Fibroblast of villous mesenchyme (primary cell): ENCODE results near the genes ANKFN1 and TRIM25.

DNA sequence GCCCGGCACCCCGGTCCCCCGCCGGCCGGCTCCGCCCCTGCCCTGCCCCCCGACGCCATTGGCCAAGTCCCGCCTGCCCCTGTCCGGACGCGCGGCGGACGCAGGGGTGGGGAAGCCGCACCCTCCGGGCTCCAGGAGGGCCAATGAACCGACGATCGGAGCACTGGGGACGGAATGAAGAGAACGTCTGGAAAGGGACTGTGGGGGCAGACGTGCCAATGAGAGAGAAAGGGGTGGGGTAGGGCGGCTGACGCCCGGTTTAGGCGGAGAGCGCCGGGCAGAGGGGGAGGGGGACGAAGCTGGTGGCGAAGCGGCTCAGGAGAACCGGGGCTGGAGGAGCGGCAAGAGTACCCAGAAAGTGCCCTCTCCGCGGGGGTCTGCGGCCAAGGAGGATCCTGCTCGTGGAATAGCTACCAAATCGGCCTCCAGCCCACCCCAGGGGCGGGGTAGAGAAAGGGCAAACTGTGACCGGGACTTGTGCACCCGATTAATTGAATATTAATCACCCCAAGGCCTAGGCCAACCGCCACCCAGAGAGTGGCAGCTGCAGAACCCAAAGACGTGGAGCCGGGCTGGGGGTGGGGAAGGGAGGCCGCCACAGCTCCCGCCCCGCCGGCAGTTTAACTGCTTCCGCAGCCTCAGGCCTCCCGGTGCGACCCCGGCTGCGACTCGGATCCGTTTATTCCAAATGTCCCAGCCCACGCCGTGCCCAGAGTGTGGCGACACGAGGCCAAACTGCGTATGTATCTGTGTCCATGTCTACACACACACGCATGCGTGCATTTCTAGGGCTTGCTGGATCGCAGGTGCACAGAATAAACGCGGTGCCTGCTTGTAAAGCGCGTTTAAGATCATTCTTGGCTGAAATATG lies 560 bp upstream of the TOB1 start:
- CAGE, long polyA plus RNA: no peak

GRCh38 chr17:50909749-50910807 lies 43.9 kb upstream of the TOB1 start:
- CAGE, long polyA plus RNA: no peak

- CAGE, long polyA plus RNA: no peak
These were observed 90.9 kb downstream of the SPAG9 start for GRCh38 chr17:51029624-51030289.

DNA sequence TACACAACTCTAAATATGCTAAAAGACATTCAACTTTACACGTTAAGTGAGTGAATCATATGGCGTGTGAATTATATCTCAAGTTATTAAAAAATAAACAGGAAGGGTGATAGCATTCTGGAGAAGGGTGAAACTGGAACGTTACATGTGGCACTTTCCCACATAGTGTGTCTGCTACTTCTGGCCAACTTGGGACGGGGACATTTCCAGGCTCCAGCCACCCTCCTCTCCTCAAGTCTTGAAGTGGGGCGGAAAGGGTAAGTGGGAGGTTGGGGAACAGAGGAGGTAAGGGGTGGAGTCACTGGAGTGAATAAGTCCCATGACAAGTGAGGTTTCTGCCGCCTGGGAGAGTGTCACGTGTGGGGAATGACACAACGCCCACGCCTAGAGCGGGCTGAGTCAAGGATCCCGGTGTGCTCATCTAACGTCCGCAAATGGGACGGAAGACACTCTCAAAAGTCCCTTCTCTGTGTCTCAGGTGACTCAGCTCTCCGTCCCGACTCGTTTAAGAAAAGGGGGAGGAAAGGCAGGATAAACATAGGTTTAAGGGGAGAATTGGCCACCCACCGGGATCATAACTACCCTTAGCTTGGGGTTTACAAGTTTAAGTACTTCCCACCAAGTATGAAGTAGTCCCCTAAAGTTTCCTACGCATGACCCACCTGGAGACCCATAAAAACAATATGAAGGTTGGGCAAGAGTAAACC lies 1.1 kb upstream of the SPAG9 start:
- CAGE, long polyA plus RNA: no peak

GRCh38 chr17:51251051-51251852 lies 8.6 kb downstream of the MBTD1 start:
- CAGE, long polyA plus RNA: no peak

- CAGE, long polyA plus RNA: no peak
These were observed 475 bp downstream of the UTP18 start for GRCh38 chr17:51260663-51261378.

- CAGE, long polyA plus RNA: no peak
These were observed 37.9 kb downstream of the UTP18 start for GRCh38 chr17:51298132-51298800.

DNA sequence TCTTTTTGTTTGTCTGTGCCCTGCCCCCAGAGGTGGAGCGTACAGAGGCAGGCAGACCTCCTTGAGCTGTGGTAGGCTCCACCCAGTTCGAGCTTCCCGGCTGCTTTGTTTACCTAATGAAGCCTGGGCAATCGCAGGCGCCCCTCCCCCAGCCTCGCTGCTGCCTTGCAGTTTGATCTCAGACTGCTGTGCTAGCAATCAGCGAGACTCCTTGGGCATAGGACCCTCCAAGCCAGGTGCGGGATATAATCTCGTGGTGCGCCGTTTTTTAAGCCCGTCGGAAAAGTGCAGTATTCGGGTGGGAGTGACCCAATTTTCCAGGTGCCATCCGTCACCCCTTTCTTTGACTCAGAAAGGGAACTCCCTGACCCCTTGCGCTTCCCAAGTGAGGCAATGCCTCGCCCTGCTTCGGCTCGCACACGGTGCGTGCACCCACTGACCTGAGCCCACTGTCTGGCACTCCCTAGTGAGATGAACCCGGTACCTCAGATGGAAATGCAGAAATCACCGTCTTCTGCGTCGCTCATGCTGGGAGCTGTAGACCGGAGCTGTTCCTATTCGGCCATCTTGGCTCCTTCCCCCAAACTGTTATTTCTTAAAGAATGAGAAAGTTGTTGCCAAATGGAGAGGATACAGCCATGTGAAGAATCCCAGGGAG lies 250.9 kb upstream of the CA10 start:
- CAGE, long polyA plus RNA: no peak

DNA sequence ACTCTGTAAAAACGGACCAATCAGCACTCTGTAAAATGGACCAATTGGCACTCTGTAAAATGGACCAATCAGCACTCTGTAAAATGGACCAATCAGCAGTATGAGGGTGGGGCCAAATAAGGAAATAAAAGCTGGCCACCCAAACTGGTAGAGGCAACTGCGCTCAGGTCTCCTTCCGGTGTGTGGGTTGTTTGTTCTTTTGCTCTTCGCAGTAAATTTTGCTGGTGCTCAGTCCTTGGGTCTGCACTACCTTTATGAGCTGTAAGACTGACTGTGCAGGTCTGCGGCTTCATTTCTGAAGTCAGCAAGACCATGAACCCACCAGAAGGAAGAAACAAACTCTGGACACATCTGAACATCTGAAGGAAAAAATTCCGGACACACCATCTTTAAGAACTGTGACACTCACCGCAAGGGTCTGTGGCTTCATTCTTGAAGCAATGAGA lies 703.5 kb upstream of the CA10 start:
- CAGE, long polyA plus RNA: no peak

DNA sequence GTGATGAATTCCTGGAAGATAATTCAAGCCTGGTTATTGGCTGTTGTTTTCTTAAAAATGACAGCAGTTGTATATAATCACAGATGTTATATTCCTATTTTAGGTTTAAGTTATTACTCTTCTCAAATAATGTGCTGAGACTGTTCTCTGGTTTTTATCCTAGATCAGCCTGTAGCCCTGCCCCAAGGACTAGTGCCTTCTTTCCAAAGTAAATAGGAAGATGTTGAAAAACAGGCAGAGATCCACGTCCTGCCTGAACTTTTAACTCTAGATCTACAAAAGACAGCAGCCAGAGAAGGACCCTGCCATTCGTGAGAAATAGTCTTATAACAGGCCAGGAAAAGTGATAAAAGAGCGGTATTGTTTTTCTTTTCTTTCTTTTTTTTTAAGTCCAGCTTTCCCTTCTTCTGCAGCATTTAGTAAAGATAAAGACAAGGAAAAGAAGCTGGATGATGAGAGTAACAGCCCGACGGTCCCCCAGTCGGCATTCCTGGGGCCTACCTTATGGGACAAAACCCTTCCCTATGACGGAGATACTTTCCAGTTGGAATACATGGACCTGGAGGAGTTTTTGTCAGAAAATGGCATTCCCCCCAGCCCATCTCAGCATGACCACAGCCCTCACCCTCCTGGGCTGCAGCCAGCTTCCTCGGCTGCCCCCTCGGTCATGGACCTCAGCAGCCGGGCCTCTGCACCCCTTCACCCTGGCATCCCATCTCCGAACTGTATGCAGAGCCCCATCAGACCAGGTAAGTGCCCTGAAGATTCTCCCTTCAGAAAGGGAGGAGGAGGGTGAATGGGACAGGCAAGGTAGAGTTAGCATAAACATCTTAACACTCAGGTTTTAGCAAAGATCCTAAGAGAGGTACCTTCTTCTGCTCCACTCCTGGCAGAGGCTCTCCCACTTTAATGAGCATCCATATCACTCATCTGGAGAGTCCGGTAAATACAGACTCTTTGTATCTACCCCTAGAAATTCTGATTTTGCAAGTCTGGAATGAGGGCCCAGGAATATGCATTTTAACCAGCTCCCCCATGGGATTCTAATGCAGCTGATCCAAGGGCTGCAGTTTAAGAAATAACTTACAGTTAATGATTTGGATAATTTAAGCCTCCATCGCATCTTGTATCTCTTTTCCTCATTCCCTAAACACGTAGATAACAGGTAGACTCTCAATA lies 3.0 kb downstream of the HLF start:
- CAGE, long polyA plus RNA: no peak

- CAGE, long polyA plus RNA: no peak
These were observed 23.3 kb upstream of the MMD start for GRCh38 chr17:55444848-55445455.

GRCh38 chr17:55577625-55578182 lies 145.0 kb downstream of the TMEM100 start:
- CAGE, long polyA plus RNA: no peak

- CAGE, long polyA plus RNA: no peak
These were observed at the start of gene ANKFN1 for GRCh38 chr17:56153115-56153654. ANKFN1 (plus strand) TSS chr17:56153475.

DNA sequence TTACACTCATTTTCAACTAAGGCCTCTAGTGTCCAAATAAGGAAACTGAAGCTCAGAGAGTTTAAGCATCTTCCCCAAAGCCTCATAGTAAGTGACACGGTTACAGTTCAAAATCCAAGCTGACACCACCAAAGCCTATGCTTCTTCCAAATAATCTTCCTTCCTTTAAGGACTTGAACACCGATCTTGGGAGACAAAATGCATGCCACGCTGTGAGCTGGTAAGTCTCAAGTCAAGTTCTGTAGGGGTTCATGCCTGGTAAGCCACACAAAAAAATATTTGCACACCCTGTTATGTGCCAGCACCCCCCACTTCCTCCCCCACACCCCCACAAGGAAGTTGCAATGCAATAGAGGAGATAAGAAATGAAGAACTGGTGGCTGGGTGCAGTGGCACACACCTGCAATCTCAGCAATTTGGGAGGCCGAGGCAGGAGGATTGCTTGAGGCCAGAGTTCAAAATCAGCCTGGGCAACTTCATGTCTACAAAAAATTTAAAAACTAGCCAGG lies 5.6 kb downstream of the NOG start:
- CAGE, long polyA plus RNA: no peak

DNA sequence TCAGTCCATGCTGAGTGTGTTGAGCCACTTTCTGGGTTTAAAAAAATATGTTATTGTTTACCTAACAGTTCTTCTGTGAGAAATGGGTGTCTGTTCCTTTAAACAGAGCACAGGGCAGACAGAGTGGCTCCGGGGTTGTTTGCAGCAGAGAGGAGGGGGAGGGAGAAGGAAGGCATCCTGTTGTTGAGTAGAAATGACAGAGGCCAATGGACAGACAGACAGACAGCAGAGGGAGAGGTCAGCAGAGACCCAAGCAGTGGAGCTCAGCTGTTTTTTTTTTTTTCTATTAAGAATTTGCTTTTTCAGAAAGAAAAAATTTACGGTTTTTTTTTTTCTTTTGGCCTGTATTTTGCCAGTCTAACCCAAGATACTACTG lies 78.9 kb downstream of the C17orf67 start:
- CAGE, long polyA plus RNA: no peak

DNA sequence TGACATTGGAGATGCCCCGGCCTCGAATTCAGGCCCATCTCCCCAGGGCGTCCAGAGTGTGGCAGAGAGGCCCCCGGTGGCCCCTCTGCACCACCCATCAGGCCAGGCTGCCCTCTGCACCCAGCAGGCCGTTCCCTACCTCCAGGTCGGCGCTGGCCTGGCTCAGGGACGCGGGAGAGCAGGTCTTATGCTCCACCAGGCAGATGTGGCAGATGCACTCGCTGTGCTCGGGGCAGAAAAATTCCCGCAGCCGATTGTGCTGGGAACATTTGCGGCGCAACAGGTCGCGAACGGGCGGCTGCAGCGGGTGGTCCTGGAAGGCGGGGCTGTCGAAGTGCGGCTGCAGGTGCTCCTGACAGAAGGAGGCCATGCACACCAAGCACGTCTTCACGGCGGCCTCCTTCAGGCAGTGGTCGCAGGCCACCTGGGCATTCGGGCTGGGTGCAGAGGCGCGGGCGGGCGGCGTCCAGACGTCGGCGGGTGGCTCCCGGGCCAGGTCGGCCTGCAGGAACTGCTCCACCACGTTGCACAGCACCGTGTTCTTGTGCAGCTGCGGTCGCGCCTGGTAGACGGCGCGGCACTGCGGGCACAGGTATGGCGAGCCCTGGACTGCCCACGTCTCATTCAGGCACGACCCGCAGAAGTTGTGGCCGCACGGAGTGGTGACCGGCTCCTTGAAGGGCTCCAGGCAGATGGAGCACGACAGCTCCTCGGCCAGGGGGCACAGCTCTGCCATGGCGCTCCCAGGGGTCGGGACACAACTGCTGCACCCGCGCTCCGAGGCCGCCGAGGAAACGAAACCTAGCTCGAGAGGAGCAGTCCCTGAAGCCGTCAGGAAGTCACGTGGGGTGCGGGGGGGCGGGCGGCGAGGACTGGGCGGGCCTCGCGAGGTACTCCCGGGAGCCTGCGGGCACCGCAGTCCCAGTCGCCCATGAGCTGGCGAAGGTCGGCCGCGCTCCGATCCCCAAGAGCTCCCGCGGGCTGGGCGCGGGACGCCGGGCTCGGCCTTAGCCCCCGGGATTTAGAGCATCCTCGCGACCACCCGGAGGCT lies at the start of gene TRIM25:
Gene TRIM25, minus strand, starts transcription at position 797 of the 1,051 bp plus-strand sequence.
- CAGE, long polyA plus RNA: no peak

DNA sequence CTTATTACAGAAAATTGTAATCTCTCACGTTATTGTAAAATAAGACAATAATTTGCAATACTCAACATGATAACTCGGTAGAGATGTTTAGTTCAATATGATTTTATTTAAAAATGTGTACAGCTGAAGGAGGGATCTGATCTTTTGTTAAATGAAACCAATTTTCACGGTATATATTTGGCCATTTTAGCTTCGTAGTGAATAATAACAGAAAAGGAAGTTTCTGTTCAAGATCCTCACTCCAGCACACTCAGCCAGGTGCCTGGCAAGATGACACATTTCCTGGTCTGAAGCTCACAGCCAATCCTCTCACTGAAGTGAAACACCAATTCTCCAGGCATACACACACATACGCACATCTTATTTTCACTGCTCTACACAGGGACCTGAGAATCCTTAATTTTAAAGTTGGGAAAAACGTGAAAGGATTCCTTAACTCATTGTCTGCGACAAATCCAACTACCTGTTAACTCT lies 22.7 kb downstream of the COIL start:
- CAGE, long polyA plus RNA: no peak

- CAGE, long polyA plus RNA: no peak
These were observed 26.0 kb downstream of the AKAP1 start for GRCh38 chr17:57110884-57111519.

GRCh38 chr17:57284902-57285332 lies 28.6 kb downstream of the MSI2 start:
- CAGE, long polyA plus RNA: no peak

- CAGE, long polyA plus RNA: no peak
These were observed 151.0 kb downstream of the MSI2 start for GRCh38 chr17:57407204-57407854.